Myometrial cell (primary cell): ENCODE data around the gene ZNF555.

DNA sequence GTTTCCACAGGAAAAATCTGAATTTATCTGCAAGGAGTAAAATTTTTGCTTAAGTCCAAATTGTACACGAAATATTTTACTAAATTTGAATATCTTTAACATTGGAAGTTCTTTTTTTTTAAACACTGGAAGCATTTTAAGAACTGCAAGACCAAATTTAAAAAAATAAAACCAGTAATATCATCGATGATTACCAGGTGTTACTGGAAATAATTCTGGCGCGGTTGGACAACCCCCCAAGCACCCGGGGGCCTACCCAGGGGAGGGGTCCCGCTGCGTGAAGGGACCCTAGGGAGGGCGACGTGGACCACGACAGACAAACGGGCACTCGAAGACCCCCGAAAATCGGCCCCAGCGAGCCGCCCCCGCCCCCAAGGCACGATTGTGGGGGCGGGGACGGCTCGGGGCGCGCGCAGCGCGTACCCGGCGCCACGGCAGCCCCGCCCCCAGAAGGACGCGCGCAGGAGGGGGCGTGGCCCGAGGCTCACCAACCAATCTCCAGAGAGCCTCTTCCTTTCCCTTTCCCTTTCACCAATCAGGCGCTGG, 12.7 kb upstream of the JSRP1 start:
- RAMPAGE, long total RNA = no peak

- RAMPAGE, long total RNA = no peak
These were observed 11.2 kb downstream of the PEAK3 start for GRCh38 chr19:2270638-2271347.

DNA sequence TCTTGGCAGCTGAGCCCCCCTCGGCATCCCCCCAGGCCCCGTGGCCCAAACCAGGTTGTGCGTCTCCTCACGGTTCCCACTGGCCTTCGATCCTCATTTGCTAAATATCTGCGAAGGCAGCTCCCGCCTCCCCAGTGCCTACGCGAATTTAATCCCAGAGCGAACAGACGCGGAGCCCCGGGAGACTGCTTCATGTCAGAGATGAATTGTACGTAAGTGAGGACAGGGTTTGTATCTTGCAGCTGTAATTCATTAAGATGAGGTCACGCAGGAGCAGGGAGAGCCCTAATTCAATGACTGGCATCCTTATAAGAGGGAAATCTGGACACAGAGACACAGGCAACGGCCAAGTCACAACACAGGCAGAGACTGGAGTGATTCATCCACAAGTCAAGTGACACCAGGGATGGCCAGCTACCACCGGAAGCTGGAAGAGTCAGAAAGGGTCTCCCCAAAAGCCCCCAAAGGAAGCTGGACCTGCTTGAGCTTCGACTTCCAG, 13.0 kb downstream of the LINGO3 start:
- RAMPAGE, long total RNA = no peak

- RAMPAGE, long total RNA = no peak
These were observed 5.0 kb downstream of the LINGO3 start for GRCh38 chr19:2302889-2303505.

DNA sequence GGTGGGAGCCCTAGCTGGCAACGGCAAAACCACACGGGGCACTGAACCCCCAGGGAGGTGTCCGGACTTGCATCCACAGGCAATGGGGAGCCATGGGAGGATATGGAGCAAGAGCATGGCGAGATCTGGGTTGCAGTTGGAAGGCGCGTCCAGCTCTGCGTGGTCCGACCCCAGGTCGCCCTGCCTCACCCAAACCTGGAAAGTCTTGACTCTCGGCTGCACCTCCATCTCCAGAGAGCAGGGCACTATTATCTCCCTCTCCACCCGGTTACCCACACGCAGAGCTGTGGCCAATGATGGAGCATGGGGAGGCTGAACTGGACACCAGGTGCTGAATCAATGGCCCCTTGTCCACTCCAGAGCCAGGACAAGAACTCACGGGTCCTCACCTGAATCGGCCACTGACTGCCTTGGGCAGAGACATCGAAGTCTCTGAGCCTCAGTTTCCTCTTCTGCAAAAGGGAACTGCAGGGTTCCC, 4.4 kb downstream of the LINGO3 start:
- RAMPAGE, long total RNA = no peak

DNA sequence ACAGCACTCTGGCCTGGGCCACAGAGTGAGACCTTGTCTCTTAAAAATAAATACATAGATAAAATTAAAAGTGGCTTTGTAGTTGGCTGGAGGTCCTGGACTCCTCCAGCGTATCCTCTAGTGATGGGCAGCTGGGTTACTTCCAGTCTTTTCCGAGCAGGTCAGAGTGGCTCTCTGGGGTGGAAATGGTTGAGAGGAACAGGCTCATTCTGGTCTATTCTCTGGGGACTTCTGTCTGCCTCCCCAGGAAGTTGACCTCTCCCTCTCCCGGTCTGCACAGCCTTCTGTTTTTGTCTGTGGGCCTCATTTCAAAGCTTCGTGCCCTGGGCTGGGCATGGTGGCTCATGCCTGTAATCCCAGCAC, 10.0 kb downstream of the LSM7 start:
- RAMPAGE, long total RNA = no peak

- RAMPAGE, long total RNA = no peak
These were observed 2.8 kb downstream of the TIMM13 start for GRCh38 chr19:2424561-2425045.

DNA sequence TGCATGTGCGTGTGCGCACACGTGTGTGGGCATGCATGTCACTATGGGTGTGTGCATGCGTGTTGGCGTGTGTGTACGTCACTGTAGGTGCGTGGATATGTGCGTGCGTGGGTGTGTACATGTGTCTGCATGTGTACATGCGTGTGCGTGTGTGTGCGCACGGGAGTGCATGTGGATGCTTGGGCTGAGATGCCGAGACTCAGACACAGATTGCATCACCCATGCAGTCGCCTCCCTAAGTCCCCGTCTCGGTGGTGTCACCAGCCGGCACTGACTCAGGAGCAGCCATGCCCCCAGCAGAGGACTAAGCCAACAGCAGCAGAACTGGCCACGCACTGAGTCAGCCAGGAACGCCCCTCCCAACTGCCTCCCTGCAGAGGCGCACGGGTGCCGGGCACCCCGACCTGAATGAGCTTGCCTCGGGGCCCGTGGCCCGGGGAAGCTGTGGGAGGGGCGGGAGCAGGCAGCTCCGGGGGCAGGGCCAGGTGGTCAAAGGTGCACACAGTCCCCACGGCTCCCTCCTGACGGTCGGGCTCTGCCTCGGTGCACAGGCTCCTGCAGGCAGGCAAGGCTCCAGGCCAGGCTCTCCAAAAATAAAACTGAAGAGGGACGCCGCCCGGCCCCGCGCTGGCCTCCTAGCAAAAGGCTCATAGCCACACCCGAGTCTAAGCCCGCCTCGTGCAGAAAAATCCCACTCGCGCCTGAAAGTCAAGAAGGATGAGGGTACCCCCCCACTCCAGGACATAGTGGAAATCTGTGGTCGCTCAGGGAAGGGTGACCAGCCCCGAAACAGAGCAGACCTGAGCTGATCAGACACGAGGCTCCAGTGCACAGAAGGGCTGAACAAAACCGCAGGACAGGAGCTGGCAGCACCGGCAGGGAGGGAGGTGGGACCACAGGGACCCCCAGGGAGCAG, 49.1 kb downstream of the GADD45B start:
- RAMPAGE, long total RNA = no peak

DNA sequence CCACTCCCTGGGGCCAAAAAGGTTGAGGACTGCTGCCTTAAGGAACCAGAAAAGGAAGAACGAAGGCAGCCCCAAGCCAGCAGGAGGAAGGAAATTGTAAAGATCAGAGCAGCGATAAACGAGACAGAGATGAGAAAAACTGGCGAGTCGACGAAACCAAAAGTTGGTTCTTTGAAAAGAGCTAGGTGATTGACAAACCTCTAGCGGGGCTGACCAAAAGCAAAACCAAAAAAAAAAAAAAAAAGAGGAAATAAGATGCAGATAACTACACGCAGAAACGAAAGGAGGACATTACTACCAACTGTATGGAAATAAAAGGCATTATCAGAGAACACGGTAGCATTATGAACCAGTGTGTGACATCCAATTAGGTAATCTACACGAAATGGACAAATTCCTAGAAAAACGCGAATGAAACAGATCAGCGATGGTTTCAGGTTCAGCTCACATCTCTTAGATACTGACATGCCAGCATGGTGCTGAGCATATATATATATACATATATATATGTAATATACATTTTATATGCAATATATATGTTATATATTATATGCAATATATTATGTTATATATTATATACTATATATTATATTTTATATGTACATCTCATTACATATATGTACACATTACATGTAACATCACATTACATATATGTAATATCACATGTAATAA, 77.1 kb downstream of the GADD45B start:
- RAMPAGE, long total RNA = no peak

DNA sequence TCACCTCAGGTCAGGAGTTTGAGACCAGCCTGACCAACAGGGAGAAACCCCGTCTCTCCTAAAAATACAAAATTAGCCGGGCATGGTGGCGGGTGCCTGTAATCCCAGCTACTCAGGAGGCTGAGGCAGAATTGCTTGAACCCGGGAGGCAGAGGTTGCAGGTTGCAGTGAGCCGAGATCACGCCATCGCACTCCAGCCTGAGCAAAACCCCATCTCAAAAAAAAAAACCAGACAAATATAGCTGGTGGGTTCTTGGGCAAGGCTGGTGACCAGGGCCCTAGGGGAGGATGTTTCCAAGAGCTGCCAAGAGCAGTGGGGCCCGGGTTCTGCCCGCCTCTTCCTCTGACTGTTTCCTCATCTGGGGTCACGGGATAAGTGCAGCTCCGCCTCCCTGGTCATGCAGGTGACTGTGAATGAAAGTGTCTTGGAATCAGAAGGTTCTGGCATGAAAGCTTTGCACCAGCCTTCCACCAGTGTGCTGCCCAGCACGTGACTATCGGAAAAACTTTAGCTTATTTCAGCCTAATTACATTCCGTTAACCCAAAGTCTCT, 85.9 kb downstream of the GNG7 start:
- RAMPAGE, long total RNA = no peak

DNA sequence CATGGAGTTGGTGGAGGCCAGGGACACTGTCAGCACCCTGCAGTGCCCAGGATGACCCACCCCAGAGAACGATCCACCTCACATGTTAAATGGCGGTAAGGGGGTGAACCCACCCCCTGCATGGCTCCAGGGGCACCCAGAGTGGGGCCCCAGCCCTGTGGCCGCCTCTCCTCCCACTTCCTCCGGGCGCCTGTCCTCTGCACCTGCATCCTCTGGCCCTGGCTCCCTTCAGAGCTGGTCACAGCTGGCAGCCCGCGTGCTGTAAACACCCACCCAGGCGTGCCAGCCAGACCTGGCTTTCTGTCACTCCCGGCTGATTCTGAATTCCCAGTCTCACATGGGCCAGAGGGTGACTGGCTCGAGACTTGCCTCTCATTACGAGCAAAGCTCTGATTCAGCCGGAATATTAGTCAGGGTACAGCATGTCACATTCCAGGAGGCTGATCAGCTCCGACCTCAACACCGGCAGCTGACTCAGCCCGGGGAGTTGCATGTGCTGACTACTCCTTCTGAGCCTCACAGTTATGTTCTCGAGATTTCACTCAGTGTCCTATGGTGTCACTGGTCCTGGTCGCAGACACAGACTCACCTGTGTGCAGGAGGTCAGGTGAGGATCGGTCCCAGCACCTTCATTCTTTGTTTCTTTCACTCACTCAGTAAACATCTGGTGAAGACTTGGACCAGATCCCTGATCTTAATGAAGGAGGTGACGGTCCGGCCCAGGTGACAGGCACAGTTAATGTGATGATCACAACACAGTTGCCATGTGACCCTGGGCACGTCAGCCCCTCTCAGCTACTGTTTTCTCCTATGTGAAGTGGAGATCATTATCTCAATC, 75.0 kb downstream of the GNG7 start:
- RAMPAGE, long total RNA = no peak

DNA sequence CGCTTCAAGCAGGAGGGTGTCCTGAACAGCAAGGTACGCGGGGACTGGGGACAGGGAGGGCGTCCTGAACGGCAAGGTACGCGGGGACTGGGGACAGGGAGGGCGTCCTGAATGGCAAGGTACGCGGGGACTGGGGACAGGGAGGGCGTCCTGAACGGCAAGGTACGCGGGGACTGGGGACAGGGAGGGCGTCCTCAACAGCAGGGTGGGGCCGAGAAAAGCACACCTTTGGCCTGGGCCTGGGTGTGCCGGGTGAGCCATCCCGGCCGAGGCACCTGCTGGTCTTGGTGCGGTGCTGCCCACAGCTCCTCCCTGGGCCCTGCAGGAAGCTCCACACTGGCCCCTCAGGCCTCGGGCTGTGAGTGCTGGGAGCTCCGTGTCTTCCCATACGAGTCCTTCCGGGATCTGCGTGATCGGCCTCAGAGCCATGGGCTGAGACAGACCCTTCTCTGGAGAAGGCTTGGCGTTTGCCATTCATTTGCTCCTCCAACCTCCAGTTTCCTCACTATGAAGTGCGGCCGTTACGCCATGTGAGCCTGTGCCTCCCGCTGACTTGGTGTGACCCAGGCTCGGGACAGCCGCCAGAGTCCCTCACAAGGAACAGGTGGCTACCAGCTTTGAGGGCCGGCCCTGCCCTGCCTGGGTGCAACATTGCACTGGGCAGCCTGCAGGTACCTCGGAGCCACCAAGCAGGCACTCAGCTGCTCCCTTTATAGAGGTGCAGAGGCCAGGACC, 7.8 kb upstream of the ZNF554 start:
- RAMPAGE, long total RNA = no peak

DNA sequence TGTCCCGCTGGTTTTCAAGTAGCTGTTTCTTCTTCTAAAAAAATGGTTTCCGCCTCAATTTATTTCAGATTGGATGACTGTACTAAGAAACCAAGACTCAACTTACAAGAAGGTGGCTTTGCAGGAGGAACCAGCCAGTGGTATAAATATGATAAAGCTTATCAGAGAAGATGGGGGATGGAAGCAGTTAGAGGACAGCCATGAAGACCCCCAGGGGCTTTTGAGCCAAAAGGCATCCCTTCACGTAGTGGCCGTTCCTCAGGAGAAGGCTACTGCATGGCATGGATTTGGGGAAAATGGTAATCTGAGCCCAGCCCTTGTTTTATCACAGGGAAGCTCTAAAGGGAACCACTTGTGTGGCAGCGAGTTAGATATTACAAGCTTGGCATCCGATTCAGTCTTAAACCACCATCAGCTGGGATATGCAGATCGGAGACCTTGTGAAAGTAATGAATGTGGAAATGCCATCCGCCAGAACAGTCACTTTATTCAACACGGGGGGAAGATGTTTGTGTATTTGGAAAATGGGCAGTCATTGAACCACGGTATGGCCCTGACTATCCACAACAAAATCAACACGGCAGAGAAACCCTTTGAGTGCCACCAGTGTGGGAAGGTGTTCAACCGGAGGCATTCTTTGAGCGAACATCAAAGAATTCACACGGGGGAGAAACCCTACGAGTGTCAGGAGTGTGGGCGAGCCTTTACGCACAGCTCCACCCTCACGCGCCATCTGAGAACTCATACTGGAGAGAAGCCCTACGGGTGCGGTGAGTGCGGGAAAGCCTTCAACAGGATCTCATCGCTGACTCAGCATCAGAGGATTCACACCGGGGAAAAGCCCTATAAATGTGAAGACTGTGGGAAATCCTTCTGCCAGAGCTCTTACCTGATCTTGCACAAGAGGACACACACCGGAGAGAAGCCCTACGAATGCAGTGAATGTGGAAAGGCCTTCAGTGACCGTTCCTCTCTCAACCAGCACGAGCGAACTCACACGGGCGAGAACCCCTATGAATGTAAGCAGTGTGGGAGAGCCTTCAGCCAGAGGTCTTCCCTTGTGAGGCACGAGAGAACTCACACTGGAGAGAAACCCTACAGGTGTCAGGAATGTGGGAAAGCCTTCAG, 7.3 kb upstream of the ZNF555 start:
- RAMPAGE, long total RNA = no peak

DNA sequence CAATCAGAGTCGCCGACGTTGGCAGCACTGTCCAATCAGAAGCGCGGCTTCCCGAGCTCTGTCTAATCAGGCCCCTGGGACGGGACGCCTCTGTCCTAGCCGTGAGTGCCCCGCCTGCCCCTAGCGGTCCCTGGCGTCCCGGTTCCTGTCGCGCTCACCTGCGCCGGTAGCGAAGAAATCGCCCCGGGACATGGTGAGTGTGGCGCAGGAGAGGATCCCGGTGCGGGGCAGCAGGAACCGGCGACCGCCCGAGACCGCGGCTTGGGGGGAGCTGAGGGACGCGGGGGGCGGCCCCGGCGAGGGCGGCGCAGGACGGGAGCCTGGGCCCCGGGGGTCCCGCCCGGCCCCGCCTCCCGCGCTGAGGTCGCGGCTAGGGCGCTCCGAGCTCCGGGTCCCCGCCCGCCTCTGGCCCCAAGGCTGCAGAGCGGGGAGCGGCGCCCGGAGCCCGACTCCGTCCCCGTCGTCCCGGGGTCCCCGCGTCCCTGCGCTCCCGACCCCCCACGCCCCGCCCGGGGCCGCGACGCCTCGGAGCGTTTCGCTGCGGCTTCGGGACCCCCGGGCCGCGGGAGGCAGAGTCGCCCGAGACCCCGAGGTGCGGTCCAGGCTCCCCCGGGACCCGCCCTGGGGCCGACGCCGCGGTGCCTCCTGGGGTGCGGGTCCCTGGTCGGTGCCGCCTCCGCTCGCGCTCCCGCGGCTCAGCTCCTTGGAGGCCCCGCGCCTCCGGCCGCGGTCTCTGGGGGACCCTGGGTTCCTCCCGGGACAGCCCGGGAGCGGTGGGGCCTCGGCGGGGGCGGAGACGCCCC, at the start of gene ZNF555:
ZNF555 (plus strand) TSS at position 93 of the 803 bp plus-strand sequence.
- RAMPAGE, long total RNA = no peak

GRCh38 chr19:2888726-2889336, 11.9 kb upstream of the ZNF57 start:
- RAMPAGE, long total RNA = no peak

DNA sequence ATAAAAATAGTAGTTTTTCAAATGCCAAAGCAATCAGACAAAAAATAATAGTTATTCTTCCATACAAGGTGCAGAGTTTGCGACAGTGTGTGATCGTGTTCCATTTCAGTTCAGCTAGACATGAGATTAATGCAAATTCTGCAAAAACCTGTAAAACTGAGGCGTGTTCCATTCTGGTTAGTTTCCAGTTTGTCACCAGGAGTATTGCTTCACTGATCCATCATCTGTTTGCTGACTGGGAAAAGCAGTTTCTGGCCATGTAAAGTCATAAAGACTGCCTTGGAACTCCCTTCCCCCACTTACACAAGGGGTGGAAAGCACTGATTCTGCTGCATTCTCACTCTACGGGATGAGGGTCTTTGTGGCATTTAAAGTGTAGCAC, 1.8 kb downstream of the ZNF57 start:
- RAMPAGE, long total RNA = no peak

GRCh38 chr19:2949855-2951195, 5.6 kb upstream of the ZNF77 start:
- RAMPAGE, long total RNA = no peak

DNA sequence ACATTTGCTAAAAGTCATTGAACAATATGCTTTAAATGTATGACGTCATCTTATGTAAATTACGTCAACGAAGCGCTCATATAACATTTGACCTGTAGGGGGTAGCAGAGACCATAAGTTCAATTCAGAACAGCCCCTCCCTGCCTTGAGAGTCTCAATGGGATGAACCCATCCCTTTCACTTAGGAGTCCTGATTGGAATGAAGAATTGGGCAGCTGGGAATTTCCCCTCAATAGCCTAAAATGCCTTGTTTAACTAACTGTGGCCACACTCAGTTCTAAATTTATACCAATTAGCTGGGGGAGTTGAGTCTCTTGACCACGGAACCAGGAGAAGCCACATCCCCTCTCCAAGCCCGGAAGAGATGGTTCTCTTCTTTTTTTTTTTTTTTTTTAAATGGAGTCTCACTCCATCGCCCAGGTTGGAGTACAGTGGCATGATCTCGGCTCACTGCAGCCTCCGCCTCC, 15.2 kb upstream of the TLE6 start:
- RAMPAGE, long total RNA = no peak

DNA sequence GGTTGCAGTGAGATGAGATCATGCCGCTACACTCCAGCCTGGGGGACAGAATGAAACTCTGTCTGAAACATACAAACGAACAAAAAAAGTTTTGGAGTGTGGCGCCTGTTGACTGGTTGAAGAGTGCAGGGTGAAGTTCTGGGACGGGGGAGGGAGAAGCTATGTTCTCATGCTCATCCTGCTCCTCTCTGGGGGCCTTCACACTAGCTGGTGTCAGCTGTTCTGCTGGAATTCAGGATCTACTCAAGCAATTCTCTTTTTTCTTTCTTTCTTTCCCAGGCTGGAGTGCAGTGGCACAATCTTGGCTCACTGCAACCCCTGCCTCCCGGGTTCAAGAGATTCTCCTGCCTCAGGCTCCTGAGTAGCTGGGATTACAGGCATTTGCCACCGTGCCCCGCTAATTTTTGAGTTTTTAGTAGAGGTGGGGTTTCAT, 6.2 kb upstream of the TLE6 start:
- RAMPAGE, long total RNA = no peak

DNA sequence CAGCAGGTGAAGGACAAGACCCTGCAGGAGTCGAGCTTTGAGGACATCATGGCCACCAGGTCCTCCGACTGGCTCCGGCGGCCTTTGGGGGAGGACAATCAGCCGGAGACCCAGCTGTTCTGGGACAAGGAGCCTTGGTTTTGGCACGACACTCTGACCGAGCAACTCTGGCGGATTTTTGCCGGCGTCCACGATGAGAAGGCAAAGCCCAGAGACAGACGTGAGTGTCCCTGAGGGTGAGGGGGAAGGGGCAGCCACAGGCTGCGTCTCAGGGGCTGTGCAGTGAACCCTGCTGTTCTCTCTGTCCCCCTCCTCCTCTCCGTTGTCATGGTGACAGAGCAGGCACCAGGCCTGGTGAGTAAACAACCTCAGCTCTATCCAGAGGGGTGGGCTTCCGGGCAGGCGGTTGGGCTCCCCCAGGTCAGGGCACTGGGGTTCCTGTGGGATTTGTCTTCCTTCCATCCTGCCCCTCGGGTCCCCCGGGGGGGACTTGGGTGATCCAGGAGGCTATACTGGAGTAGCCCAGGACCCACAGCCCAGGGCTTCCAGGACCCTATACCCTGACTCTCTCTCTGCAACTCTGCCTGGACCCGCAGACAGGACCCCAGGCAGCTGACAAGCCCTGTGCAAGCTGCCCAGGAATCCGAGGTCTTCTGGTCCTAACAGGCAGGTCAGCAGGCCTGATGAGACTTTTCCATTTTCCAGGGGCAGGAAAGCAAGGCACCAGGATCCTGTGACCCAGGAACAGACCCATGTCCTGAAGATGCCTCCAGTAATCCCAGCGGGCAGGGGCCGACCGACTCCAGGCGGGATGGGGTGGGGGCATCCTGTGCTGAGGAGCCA, 9.9 kb downstream of the TLE6 start:
- RAMPAGE, long total RNA = no peak